Mesenchymal stem cell of Wharton's jelly (primary cell): ENCODE measurements around a stretch of chr3.

- CAGE, long polyA plus RNA: no peak
Measured at GRCh38 chr3:30227913-30228372, 378.5 kb upstream of the TGFBR2 start.

DNA sequence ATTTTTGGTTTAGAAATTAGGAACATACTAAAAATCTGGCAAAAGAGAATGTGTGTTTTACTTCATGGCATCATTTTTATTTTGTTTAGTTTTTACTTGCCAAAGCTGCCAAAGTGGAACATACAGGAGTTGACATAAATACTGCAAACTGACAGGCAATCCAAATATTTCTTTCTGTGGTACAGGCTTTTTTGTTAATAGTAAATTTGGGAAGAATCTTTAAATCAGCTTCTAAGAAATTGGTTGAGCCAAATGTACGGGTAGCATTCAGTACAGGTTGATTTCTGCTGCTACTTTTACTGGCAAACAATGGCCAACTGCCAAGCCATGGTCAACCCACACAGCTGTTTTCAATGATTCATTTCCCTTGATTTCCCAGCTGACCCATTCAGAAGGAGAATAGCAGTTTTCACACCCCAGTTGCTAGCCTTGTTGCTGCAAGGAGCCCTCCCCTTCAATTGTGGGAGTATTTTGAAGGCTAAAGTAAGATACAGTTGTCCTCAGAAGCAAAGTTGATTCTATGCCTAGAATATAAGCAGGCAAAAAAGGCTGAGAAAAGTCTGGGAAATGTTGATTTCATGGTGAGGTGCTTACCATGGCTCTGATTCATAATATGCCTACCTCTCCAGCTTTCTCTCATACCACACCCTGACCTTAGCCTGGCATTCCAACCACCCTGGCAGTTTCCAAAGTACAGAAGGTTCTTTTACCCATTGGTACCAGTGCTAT is 320.4 kb upstream of the TGFBR2 start:
- CAGE, long polyA plus RNA: no peak

GRCh38 chr3:30287983-30288439 is 318.4 kb upstream of the TGFBR2 start:
- CAGE, long polyA plus RNA: no peak

- CAGE, long polyA plus RNA: no peak
Measured at GRCh38 chr3:30289351-30289784, 317.0 kb upstream of the TGFBR2 start.

DNA sequence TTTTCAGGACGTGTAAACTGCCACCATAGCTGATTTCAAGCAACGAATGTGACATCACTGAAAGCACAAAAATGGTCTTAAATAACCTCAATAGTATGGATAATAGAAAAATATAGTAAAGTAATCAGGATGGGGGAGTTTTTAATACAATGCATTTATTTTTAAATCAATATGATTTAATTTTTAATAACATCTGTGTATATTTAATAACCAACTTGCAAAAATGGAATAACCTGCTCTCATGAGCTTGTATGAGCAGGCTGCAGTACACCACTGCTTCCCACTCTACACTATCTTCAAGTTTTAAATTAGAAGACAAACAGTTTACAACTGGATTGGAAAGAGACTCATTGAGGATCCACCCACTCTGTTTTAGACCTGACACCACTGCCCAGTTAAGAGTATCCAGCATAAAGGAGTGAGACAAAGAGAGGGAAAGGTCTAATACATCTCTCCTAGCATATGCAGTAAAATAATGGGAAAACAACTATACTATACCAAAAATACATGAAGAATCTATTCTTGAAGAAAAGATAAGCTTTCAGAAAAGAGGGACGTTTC is 280.9 kb upstream of the TGFBR2 start:
- CAGE, long polyA plus RNA: no peak

DNA sequence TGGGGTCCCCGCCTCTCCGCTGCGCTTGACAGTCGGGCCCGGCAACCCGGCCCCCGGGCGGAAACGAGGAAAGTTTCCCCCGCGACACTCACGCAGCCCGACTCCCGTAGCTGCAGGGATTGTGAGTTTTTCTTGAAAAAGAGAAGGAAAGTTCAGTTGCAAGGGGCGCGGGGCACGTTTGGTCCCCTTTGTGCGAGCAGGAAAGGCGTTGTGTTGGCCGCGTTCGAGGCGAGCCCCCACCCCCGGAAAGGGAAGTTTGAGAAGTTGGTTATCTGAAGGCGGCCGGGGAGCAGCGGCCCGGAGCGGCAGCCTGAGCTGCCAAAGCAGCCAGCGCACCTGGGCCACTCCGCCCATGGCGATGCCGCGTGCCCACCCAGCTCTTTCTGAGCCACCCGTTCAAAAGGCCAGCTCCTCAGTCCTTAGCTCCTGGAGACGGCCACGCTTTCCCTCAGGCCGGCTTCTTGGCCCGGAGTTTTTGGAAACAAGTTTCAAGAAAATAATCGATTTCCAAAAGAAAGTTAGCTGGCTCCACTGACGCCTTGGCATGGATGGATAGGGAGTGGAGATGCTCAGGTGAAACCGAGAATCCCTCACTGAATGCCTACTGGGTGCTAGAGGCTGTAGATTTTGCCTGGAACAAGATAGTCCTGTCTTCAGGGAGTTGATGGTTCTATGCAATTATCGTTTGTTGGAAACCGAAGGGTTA is 776 bp downstream of the TGFBR2 start:
- CAGE, long polyA plus RNA: no peak

GRCh38 chr3:30614829-30615247 is 8.4 kb downstream of the TGFBR2 start:
- CAGE, long polyA plus RNA: no peak

GRCh38 chr3:30664913-30665298 is 58.5 kb downstream of the TGFBR2 start:
- CAGE, long polyA plus RNA: no peak

GRCh38 chr3:31423212-31424038 is 109.3 kb upstream of the STT3B start:
- CAGE, long polyA plus RNA: no peak

DNA sequence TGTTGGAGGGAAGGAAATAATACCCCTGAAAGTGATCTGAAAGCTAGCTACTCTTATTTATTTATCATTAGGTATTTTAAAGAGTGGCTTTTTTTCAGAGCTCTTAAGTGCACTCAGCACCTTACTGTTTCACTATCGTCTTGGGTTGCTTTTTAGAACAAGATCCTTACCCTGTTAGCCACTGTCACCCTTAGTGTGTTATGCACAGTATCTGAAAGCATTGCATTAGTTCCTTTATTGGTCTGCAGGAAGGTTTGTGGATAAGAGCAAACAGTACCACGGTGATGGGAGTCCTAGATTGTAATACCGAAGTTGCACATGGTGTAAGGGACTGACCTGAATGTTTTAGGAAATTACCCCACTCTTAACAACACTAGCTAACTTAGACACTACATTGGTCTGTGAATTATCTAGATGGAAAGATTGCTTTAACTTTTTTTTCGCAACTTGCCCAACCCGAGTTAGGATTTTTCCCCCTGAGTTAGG is 1.2 kb downstream of the STT3B start:
- CAGE, long polyA plus RNA: no peak

- CAGE, long polyA plus RNA: no peak
Measured at GRCh38 chr3:31617754-31618688, 85.3 kb downstream of the STT3B start.

GRCh38 chr3:31696393-31697230 is 163.9 kb downstream of the STT3B start:
- CAGE, long polyA plus RNA: no peak

GRCh38 chr3:31879426-31879978 is 101.6 kb downstream of the OSBPL10 start:
- CAGE, long polyA plus RNA: no peak

DNA sequence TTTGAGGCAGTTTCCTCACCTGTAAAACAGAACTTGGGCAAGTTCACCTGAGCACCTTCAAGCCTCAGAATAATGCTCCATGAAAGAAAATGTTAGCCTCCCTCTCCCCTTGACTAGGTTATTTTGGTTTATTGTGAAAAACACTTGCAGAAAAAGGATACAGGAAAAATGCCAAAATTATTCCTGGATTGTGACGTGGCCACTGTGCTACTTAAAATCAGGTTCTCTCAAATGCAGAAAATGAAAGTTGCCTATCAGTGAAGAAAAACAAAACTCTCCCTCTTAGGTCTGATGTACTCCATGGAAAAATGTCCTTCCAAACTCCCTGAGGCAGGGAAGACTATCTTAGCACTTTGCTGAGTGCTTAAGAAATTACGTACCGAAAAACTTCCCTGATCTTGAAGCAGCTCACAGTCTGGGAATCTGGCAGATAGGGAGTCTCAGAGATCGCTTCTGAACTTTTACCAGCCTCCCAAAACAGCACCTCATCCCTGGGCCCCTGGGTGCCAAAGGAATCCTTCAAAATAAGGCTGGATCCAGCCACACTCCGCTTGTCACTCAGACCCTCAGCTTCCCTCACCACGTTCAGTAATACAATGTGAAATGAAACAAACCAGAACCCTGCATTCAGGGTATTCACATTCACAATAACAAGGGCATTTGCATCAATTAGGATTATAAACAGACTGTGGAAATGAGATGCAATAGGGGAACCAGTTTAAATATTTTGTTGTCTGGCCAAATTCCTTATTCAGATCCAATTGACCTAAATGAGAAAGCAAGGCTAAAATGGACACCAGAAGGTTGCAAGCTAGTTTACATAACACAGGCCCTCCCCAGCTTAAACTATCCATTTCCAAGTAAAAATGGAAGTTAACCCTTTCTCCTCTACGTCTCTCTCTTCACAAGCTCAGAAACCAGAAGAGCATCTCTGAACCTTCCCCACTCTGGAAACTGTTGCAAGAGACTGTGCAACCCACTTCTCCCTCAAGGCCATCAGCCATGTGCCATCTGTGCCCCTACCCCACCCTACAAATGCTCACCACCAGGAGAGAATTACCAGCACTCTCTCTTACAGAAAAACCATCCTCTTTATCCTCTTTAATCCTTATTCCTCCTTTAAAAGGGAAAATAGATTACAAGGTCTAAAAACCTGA is 20.9 kb downstream of the OSBPL10 start:
- CAGE, long polyA plus RNA: no peak

DNA sequence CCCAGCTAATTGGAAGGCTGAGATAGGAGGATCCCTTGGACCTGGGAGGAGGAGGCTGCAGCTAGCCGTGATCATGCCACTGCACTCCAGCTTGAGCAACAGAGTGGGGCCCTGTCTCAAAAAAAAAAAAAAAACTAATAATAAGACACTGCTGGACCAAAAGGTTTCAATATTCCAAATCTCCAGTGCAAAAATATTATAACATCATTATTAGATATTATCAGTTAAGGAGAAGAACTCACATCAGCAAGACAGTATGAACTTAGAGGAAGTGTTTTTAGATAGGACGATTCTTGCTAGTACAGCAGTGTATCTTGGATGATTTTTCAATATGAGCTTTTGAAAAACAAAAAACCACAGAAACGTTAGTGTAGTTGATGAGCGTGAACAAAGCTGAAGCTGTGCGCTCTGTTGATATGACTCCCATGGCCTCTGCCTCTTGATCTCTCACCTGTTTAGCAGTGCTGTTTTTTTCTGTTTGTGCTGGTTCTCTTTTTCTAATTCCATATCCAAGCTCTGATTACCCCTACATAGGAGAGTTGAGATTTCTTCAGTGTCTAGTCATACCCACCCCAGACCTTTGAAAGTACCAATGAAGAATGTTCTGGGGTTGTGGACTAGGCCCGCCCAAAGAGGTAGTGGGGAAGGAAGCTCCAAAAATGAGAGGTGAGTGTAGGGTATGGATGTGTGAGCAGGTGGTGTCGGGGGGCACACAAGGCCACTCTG is 20.2 kb upstream of the CMTM7 start:
- CAGE, long polyA plus RNA: no peak

DNA sequence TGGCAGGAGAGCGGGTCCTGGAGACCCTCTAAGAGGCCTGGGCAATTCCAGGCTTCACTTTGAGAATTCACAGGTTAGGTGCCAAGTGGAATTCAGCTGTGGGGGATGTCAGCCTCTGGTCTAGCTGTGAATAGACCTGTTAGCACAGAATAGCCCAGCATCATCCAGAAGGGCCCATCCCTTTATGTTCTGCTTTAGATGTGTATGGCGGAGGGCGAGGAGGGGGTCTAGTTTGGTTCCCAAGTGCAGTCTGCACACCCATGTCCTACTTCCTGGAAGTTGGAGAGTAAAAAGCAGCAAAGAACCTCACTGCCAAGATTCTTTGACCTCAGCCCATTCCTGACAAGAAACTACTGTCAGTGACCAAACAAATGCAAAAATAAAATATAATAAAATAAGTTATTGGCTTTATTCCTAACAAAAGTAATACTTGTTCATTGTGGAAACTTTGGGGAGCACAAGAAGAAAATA is 7.9 kb downstream of the CMTM7 start:
- CAGE, long polyA plus RNA: no peak

DNA sequence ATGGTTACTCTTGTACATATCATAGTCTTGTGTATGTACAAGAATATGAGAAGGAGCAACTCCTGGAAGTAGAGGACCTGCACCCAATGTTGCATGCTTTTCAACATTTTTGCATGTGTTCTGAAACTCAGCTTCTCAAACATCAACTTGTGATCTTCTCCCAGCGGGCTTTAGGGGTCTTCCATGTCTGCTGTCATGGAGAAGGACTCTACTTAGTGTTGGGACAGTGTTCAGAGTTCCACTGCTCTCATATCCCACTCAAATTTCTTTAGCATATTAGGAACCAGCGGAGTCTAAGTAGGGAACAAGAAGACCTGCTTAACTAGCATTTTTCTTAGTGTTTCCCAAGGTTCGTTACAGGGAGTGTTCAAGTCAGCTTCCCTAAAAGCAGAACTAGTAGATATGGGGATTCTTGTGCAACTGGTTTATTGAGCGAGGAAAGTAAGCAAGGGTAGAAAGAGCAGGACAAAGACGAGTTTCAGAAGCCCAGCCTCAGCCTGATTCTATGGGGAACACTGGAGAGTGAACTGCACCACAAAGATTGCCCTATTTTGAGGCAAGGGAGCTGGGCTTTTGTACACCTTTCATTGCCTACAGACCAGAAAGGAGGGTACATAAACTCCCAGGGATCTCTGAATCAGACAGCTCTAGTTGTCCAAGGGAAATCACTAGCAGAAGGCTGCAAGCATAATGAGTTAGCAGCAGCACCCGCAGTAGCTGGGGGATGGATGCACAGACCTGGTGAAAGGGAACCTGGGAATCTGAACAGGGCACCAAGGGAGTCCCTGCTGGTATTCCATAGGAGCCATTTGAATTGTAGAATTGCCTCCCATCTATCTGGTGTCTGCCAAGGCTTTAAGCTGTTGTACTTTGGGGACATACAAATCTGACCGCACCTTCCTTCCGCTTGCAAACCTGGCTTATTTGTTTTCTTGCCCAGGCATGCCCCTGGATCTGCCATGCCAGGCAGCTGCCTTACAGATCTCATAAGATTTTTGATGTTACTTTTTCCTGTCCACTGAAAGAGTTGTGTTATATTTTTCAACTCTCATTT is 15.0 kb downstream of the CMTM7 start:
- CAGE, long polyA plus RNA: no peak

DNA sequence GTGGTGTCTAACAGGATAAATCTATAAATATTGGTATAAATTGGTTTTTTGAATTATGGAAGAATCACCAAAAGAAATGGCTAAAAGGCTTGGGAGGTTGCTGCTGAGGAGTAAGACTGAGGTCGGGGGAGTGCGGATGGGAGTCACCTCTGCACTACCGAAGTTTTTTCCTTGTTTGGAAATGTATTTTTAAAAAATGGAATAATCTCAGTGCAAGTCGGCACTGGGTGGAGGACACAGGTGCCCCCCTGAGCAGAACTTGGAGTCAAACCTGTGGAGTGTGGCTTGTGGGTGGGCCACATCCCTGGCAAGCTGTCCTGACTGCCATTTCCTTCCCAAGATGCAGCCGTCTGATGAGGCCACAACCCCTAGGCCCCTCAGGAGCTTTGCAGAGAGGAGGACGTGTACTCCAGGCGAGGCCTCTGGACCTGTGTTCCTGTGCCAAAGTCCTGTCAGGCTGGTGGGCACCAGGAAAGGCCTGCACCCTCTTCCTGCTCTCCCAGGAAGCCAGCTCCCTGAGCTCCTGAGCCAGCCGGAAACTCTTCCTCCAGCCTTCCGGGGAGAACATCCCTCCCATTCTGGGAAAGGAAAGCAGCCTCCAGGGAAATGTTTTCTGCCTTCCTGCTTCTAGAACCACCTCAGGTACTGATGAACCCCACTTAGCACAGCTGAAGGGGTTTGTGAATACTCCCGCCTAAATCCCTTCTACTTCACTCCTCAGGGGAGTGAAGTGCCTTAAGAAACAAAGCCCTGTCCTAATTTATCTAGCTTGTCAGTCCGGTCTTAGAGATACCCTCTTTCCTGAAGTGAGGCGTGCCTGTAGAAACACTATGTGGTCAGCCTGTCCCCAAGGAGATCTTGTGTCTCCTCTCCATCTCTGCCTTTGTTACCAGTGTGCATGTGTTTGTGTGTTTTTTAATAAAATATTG is 48.5 kb downstream of the CMTM6 start:
- CAGE, long polyA plus RNA: no peak

GRCh38 chr3:32470519-32471286 is 31.9 kb downstream of the CMTM6 start:
- CAGE, long polyA plus RNA: no peak

DNA sequence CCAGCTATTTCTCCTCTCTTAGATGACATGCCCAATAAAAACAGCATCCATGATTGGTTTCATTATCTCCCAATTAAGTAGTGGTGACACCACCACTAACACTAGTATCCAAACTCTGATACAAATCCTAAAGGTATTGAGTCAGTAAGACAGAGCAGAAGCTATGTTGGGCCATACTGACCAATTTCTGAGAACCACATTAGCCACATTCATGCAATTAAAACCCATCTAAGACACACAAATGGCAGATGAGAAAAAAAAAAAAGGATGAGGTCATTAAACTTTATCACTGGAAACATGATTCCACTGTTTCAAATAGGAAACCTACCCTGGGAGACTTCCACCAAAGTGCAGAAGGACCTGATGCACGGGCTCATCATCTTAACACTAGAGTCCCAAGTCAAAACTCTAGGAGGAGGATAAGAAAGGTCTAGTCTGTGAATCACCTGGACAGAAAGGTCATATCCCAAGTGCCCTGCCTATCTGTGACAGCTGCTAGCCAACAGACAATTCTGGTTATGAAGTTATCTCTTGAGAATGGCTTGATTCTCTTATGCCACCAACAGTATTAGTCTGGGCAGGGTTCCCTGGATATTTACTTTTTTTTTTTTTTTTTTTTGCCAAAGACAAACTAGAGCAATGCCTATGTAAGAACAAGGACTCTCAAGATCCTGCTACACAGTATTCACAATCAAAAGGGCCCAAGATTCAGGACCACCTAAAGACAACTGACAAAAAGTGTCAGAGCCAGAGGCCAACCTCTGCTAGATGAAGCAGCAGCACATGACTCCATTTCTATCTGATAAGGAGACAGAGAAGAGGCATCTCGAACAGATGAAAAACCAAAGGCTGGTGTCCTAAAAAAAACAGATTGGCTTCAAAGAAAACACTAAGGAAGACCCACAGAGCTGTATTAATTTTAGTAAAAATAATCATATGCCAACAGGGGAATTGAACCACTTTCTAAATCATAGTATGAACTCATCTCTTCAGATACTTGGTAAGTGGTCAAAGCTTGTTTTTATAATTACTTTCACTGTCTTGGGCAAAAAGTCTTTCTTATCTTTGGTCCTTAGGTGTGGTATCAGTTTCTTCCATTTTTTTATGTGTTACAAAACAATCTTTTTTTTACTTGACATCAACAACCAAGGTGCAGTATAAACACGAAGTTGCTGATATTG is 20.1 kb downstream of the CMTM6 start:
- CAGE, long polyA plus RNA: no peak